Fibroblast of the aortic adventitia (primary cell): ENCODE measurements around the genes ZNF235, CEACAM20 and APOC1.

DNA sequence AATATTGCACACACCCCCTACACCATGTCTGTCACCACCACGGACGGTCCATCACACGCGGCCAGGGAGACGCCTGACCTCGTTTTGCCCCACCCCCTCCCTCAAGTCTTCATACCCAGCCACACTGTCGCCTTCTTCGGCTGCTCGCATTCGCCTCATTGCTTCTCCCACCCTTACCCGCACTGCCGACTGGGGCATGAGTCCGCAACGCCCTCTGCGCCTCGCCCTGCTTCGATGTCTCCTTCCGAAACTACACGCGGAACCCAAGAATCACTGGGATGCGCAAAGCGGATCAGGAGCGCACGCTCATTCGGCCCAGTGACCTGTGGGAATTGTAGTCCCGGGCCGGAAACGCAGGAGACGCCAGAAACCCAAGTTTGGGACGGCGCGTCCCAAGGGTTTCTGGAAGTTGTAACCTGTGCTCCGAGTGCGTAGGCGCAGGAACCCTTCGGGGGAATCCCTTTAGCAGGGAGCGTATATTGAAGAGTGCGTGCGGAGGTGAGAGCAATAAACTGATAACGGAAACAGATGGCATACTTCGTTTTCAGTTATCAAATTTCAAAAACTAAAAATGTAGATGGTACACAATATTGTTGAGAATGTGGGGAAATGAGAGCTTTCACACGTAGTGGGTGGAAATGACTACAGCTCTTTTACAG, 6.6 kb upstream of the ZNF283 start:
- CAGE, long polyA plus RNA: no peak

DNA sequence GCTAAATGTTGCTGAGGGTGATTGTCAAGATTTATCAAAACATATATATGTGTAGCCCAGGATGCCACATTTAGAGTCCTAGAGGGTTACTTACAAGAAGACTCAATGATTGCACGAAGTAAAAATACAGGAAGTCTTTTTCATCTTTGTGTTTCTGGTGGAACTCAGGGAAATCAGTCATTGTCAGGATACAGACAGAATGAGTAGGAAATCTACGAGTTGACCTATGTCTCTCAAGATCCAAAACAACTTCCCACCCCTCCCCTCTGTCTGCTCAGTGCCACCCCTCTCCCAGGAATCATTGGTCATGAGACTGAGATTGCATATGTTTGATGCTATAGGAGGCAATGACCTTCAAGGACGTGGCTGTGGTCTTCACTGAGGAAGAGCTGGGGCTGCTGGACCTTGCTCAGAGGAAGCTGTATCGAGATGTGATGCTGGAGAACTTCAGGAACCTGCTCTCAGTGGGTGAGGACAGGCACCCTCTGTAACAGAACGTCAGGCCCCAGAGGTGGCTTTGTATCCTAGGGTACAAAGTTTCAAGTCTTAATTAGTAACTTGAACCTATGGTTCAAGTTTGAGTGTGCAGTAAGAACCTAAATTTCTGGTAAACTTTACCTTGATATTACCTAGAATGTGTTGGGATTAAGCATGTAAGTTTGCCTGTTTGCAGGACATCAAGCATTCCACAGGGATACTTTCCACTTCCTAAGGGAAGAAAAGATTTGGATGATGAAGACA, 6.5 kb downstream of the ZNF224 start:
- CAGE, long polyA plus RNA: no peak

DNA sequence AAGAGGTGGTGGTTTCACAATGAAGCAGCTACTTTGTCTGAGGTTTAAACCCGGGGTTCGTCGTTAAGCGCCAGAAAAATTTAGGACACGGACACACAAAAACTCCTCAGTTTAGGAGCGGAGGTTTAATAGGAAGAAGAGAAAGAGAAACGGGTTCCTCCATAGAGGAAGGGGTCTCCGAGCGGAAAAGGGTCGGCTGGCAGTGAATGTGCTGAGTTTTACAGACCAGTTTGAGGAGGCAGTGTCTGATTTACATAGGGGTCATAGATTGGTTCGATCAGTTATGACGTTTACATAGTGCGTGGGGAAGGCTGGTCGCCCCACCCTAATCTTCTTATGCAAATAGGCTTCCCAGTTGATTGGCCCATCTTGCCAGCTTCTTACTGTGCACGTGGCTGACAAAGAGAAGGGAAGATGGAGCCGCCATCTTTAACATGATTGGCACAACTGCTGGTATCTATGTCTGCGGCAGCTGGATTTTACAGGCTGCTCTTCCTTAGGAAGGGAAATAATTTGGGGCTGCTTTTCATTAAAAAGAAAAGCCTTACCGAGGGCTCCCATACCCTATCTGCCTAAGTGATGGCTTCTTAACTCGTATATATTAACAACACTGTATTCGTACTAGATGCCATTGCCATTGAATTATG, 1.2 kb upstream of the ZNF225 start:
- CAGE, long polyA plus RNA: no peak

- CAGE, long polyA plus RNA: no peak
These were observed at the start of gene ZNF235 for GRCh38 chr19:44304638-44305352. Gene ZNF235 (minus strand): TSS chr19:44305025.

DNA sequence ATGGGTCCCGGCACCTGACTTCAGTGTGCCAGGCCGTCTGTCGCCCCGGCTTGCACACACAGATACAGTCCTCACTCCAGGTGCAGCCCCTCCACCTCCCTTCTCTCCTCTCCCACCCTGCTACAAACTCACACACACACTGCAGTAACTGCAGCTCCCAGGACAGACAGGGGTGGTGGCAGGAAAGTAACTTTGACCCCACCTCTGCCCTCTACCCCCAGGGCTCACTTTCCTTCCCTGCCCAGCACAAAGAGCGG, at the start of gene CEACAM20:
CEACAM20 (minus strand) TSS at position 168 of the 257 bp plus-strand sequence.
- CAGE, long polyA plus RNA: no peak

DNA sequence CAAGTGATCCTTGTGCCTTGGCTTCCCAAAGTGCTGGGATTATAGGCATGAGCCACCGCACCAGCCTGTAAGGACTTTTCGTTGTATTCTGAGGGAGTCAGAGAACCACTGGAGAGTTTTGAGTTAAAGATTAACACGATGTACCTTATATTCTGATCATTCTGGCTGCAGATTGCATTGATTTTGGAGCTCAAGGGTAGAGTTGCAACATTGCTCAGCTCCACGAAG, 41.8 kb upstream of the CEACAM20 start:
- CAGE, long polyA plus RNA: no peak

- CAGE, long polyA plus RNA: no peak
These were observed 2.6 kb downstream of the IGSF23 start for GRCh38 chr19:44615994-44616259.

DNA sequence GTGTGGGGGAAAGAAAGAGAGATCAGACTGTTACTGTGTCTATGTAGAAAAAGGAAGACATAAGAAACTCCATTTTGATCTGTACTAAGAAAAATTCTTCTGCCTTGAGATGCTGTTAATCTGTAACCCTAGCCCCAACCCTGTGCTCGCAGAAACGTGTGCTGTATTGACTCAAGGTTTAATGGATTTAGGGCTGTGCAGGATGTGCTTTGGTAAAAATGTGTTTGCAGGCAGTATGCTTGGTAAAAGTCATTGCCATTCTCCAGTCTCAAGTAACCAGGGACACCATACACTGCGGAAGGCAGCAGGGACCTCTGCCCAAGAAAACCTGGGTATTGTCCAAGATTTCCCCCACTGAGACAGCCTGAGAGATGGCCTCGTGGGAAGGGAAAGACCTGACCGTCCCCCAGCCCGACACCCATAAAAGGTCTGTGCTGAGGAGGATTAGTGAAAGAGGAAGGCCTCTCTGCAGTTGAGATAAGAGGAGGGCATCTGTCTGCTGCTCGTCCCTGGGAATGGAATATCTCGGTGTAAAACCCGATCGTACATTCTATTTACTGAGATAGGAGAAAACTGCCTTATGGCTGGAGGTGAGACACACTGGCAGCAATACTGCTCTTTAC, 4.5 kb upstream of the PVR start:
- CAGE, long polyA plus RNA: no peak

GRCh38 chr19:44647095-44647620, 3.4 kb downstream of the PVR start:
- CAGE, long polyA plus RNA: no peak

DNA sequence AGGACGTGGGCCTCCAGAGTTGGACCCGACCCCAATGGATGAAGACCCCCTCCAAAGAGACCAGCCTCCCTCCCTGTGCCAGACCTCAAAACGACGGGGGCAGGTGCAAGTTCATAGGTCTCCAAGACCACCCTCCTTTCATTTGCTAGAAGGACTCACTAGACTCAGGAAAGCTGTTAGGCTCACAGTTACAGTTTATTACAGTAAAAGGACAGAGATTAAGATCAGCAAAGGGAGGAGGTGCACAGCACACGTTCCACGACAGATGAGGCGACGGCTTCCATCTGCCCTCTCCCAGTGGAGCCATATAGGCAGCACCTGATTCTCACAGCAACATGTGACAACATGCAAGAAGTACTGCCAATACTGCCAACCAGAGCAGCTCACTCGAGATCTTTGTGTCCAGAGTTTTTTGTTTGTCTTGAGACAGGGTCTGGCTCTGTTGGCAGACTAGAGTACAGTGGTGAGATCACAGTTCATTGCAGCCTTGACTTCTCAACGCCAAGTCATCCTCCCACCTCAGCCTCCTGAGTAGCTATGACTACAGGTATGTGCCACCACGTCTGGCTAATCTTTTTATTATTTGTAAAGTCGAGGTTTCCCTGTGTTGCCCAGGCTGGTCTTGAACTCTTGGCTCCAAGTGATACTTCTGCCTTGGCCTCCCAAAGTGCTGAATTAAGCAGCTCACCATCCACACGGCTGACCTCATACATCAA, 9.3 kb upstream of the CEACAM19 start:
- CAGE, long polyA plus RNA: no peak

- CAGE, long polyA plus RNA: no peak
These were observed 22.8 kb upstream of the BCL3 start for GRCh38 chr19:44725576-44726197.

DNA sequence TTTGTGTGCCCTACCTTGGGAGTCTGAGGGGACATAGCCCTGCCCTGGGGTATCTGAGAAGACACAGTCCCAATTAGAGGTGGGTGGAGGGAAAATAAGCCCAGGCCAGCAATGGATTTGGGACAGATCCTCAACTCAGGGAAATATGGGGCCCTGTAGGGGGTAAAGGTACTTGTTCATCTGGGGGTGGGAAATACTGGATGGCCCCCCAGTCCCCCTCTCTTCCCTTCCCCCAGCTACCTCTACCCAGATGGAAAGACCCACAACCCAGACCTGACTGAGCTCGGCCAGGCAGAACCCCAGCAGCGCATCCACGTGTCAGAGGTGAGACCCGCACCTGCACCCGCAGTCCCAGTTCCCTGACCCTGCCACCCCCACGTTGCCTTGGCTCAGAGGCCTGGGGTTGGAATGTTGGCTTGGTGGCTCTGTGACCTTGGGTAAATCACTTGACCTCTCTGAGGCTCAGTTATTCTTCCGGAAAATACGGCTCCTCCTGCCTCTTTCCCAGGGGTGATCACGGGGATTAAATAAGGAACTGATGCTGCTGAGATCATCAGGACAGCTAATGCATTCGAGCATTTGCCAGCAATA, 12.2 kb downstream of the CBLC start:
- CAGE, long polyA plus RNA: no peak

DNA sequence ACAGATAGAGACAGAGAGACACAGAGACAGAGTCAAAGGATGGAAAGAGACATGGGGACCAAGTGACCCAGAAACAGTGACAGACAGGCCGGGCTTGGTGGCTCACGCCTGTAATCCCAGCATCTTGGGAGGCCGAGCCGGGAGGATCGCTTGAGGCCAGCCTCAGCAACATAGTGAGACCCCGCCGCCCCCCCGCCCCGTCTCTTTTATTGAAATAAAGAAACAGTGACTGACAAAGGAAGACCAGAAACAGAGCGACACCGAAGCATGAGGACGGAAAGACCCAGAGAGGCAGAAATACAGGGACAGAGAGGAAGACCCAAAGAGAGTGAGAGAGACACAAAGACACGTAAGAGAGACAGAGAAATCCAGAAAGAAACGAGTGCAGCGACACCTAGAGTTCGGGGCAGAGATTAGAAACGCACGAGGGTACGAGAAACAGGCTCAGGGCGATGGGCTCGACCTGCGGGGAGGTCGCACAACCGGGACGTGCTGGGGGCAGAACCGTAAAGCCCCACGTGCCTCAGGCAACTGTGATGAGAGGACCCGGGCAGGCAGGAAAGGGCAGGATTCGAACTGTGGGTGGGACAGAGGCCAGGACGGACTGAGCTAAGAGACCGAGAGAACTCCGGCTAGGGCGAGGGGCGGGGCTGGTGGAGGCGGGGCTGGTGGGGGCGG, 646 bp upstream of the NECTIN2 start:
- CAGE, long polyA plus RNA: no peak

DNA sequence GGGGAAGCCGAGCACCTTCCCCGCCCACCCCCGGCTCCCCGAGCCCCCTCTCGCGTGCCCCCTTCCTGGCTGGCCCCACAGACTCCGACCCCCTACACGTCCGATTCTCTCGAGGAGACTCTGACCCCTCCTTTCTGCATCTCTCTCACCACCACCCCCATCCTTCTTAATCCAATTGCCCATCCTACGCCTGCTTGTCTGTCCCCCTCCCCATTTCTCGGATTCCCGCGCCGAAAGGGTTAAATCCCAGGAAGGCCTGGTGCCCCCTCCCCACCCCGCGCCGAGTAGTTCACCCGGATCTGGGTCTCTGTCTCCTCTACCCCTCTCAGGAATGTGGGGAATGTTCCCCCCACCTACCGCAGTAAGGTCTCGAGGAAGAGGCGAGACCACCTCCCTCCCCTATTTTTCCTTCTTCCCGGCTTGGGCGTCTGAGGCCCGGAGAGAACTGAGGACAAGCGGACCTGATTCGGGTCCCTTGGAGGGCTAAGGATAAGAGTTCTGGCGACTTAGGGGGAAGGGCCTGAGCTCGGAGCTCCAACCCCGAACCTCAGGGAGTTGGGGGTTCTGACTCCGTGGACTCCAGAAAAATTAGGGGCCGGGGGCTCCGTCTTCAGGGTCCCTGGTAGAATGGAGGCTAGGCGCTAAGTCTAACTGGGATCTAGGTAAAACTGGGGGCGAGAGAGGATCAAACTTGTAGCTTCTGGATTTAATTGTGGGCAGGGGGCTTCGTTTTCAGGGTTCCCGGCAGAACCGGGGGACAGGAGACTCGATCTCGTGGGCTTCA, 771 bp downstream of the NECTIN2 start:
- CAGE, long polyA plus RNA: no peak

GRCh38 chr19:44870033-44870656, 20.9 kb upstream of the TOMM40 start:
- CAGE, long polyA plus RNA: no peak

DNA sequence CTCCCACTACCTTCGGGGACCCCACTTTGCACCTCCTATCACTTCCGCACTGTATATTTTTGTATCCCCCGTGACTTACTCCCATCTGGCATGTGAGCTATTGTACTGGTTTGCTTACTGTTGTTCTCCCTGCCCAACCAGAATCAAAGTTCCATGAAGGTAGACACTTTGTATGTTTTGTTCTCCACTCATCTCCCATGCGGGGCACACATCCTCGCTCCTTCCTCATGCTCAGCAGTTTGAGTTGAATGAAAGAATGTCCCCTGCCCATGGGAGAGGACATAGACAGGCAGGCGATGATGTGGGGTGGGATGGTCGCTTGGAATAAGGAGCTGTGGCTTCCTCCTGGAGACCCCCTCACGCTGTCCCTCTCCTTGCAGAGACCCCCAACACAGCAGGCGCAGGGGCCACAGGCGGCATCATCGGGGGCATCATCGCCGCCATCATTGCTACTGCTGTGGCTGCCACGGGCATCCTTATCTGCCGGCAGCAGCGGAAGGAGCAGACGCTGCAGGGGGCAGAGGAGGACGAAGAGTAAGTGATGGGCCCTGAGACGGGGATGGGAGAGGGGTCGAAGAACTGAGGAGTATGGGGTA, 9.1 kb upstream of the TOMM40 start:
- CAGE, long polyA plus RNA: no peak

- CAGE, long polyA plus RNA: no peak
These were observed at the start of gene APOC1 for GRCh38 chr19:44913987-44914982. Gene APOC1 (plus strand): TSS chr19:44914608.

DNA sequence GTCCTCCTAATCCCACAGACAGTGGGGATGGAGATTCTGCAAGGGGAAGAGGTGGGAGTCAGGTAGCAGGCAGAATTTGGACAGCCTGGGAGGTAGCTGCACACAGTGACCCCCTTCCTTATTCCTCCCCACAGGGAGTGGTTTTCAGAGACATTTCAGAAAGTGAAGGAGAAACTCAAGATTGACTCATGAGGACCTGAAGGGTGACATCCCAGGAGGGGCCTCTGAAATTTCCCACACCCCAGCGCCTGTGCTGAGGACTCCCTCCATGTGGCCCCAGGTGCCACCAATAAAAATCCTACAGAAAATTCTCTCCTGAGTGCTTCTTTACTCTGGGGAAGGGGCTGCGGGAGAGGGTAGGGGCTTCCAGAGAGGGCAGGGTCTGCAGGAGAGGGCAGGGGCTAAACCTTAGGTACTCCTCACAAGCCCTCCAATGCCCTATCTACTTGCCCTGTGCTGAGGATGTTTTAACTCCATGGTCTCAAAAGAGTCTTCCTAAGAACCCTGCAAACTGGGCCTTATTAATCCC, 4.7 kb downstream of the APOC1 start:
- CAGE, long polyA plus RNA: no peak

DNA sequence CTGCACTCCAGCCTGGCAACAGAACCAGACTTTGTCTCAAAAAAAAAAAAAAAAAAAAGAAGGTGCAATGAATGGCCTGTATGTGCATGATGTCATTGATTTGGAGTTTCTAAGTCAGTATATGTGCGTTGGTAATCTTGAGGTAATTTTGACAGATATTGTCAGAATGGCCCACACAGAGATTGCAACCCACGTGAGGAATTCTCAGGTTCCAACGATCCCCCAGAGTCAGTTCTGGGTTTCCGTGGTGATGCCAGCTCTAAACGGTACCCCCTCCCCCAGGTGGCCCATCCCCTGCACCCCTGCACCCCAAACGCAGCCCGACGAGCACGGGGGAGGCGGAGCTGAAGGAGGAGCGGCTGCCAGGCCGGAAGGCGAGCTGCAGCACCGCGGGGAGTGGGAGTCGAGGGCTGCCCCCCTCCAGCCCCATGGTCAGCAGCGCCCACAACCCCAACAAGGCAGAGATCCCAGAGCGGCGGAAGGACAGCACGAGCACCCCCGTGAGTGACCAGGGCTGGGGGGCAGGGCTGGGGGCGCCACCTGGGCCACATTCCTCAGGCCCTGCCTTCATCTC, 35.4 kb downstream of the CKM start:
- CAGE, long polyA plus RNA: no peak

GRCh38 chr19:45385848-45386368, 15.5 kb upstream of the ERCC2 start:
- CAGE, long polyA plus RNA: no peak